ENCODE measurements around a stretch of chr10.

- PRO-cap, result no peak
- RAMPAGE, long total RNA, 3 experiments, result start-site peak on the plus strand in 1 of 3 experiments, at chr10:74464603-74464651 at its widest, 5 reads per replicate
Measured at GRCh38 chr10:74464333-74465316, 313.6 kb downstream of the ADK start.

DNA sequence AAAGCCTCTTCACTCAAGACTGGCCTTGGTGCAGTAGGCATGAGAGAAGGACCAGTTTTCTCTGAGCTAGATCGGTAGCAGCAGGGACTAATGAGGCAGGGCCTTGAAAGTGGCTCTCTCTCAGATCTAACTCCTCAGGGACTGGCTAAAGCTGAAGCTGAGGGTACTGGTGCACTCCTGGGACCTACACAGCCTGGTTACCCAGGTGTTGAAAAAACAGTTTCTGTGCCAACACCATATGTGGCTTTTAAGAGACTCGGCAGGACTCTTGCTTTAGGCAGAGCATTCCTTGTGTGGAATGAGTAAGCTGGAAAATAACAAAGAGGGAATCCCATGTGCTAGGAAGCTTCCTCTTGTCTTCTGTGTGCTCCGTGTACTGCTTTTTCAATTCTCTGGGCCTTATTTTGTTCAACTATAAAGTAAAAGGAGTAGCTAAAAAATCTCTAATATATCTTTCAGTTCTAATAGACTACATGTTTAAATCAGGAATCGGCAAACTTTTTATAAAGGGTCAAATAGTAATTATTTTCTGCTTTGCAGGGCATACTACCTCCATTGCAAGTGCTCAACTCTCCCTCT, 186.2 kb upstream of the KAT6B start:
- PRO-cap, result no peak
- RAMPAGE, long total RNA, 3 experiments, result no peak in any of the 3 experiments

DNA sequence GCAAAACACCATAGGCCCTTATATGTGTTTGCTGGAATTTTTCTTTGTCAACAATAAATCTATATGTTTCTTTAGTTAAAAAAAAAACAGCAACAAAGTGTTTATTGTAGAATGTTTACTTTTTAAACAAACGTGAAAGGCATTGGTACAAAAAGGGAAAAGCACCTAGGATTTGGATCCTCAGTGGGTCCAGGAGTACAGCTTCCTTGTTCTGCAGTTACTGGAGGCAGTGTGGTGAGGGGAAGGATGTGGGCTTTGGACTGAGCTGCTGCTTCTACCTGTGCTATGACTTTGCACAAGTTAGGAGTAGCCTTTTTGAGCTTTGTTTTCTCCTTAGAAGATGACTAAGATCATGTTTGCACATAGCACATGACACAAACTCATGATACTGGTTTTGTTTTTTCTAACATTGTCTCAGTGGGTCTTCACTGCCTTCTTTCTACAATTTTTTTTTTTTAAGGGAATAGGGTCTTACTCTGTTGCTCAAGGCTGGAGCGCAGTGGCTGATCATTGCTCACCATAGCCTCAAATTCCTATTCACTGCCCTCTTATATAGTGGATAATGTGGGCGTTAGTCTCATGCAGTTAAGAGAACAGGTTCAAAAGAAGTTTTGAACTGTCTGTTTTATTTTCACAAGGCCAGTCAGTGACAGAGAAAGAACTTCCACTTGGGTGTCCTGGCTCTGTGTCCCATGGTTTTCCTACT, 71.8 kb downstream of the KAT6B start:
- PRO-cap, result no peak
- RAMPAGE, long total RNA, 3 experiments, result no peak in any of the 3 experiments

DNA sequence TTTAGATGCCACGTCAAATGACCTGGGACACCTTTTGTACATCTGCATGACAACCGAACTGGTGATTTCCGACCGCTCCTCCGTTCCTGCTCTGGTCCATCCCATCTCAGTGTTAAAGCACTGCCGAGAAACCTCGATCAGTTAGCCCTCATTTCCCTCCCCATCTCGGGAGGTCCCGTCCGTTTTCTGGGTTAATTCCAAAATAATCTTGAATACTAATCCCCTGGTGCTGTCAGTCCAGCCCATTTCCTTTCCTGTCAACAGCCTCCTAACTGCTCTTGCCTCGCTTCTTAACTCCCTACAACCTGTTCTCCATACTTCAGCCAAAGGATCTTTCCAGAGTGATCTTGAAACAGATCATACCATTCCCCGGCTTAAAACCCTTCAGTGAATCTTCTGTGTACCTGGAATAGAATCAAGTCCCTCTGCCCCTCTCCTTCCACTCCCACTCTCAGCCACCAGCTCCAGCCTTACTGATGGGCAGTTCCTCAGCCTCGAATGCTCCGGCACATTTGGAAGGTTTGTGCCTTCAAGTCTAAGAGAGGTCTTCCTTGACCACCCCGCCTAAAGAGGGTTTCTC, 38.4 kb downstream of the DUSP29 start:
- PRO-cap, result no peak
- RAMPAGE, long total RNA, 3 experiments, result no peak in any of the 3 experiments

GRCh38 chr10:75043391-75044262, 29.8 kb downstream of the DUSP29 start:
- PRO-cap, result no peak
- RAMPAGE, long total RNA, 3 experiments, result no peak in any of the 3 experiments

GRCh38 chr10:75062362-75062836, 11.0 kb downstream of the DUSP29 start:
- PRO-cap, result no peak
- RAMPAGE, long total RNA, 3 experiments, result no peak in any of the 3 experiments

DNA sequence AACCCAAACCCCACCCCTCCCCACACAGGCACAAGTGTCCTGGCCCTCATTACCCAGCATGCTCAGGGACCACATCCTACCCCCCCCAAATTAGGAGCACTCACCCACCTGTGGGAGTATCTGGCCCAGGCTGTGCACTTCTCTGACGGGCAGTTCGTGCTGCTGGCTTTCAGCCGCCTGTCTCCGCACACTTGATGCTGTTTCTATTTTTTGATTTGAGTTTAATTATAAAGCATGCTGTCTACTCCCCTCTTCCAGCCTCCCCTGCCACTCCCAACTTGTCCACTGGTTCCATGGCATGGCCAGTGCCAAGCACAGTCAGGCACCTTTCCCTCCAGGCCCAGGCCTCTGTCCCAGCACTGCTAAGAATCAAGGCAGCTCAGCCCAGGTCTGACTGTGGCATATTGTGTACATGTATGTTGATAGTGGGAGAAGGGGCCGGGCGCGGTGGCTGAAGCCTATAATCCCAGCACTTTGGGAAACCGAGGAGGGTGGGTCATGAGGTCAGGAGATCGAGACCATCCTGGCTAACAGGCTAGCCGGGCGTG, 2.5 kb upstream of the DUSP13 start:
- PRO-cap, result no peak
- RAMPAGE, long total RNA, 3 experiments, result no peak in any of the 3 experiments

DNA sequence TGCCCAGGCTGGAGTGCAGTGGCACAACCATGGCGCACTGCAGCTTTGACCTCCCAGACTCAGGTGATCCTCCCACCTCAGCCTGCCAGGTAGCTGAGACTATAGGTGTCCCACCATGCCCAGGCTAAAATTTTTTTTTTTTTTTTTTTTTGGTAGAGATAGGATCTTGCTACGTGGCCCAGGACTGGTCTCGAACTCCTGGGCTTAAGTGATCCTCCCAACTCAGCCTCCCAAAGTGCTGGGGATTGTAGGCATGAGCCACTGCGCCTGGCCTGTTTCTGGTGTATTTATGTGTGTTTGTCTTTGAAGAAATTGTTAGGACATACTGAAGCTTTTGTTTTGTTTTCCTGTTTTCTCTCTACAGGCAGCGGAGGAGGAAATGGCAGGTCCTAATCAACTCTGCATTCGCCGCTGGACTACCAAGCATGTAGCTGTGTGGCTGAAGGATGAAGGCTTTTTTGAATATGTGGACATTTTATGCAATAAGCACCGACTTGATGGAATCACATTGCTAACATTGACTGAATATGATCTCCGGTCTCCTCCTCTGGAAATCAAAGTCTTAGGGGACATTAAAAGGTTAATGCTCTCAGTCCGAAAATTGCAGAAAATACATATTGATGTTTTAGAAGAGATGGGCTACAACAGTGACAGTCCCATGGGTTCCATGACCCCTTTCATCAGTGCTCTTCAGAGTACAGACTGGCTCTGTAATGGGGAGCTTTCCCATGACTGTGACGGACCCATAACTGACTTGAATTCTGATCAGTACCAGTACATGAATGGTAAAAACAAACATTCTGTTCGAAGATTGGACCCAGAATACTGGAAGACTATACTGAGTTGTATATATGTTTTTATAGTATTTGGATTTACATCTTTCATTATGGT, 38.9 kb downstream of the SAMD8 start:
- PRO-cap, result no peak
- RAMPAGE, long total RNA, 3 experiments, result no peak in any of the 3 experiments

DNA sequence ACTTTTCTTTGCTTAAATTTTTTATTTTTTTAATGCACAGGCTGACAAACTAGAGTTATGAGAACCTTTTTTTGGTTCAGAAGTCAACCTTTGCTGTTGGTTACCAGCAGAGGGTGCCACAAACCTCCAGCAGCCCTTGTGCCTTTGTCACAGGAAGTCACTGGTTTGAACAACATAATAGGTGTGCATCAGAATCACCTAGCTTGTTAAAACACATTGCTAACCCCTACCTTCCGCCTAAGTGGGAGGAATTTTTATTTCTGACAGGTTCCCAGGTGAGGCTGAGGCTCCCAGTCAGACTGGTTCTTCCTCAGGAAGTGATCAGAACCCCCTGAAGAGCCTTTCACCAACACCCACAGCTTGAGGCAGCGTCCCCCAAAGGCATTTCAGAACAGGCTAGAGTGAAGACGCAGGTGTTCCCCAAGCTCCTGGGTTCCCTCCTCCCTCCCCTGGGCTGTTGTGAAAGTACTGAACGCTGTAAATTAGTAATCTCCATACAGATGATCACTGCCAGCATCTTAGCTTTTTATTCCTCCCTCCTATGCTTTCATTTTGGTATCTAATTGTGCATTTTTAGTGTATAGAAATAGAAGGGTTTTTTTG, 22.5 kb upstream of the VDAC2 start:
- PRO-cap, result no peak
- RAMPAGE, long total RNA, 3 experiments, result no peak in any of the 3 experiments

DNA sequence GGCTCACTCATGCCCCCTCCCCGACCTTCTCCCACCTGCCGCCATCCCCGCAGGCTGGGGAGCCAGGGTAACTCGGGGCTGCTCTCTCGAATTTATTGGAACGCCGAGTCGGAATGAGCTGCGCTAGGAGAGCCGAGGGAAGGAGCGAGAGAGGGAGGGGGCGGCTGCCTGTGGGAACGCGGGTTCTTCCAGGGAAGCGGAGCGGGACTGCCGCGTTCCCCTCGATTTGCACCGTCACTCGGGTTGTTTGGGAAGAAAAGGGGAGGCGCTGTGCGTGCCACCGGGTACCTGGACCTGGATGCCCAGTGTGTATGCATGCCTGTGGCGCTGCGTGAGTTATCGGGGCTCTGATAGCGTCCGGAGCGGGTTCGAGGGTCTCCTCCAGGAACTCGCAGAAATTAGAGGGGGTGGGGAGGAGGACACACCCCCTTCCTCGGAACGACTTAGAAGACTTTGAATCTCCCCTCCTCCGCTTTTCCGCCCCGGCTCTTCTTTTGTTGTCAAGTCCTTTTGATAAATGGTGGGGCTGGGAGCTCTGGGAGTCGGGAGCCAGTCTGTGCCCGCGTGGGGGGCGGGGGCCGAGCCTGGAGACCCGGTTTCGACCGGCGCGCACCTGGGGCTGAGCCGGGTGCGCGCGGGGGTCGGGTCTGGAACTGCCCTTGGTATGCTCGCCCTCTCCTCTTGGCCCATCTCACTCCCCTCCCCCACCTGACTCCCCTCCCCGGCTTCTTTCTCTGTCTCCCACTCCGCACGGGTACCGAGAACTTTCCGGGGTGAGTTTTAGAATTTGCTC, 1.9 kb upstream of the ZNF503 start:
- PRO-cap, result bidirectional peak, plus-strand start at position 95 of the sequence, minus-strand start outside the sequence; bidirectional peak, plus-strand start at position 516 of the sequence, minus-strand start at position 209 of the sequence; unidirectional peak, plus-strand start at position 627 of the sequence; bidirectional peak, plus-strand start outside the sequence, minus-strand start at position 655 of the sequence
- RAMPAGE, long total RNA, 3 experiments, result no peak in any of the 3 experiments

DNA sequence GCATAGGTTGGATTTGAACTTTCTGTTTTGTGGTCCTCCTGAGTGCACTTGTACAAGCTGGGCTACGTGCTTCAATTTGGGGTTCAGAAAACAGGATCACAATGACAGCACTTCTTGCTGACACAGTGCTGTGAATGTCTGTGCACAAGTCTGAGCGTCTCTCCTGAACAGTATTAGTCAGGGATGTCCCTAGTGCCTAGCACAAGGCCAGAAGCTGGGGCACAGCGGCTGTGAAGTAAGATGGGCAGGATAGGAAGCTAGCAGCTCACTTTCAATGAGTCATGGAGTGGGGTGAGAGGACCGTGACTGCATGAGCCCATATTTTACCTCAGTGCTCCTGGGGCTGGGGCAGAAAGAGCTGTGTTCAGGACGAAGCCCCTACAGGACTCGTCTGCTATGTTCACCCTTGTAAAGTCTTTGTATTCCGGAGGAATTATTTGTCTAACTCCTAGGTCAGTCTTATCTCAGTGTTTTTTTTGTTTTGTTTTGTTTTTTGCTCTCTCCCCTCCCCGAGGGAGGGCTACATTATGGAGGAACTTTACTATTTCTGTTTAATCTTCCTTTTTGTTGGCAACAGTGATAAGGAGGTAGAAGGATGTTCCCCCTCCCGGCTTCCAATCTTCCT, 2.9 kb upstream of the LRMDA start:
- PRO-cap, result no peak
- RAMPAGE, long total RNA, 3 experiments, result no peak in any of the 3 experiments

- PRO-cap, result no peak
- RAMPAGE, long total RNA, 3 experiments, result no peak in any of the 3 experiments
Measured at GRCh38 chr10:75450142-75450367, 18.6 kb downstream of the LRMDA start.

DNA sequence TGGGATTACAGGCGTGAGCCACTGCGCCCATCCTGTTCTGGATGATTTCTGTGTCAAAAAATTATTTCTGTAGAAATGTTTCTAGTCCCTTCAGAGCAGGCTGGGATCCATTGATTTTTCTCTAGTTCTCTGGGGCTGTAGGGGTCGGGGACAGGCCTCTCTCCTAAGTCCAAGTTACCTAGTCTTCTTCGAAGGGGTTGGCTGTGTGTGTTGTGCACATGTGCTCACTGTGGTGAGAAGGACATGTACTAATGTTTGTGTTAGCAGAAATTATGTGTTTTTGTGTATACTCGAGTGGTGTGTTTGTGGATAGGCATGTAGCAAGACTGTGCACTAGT, 32.6 kb downstream of the LRMDA start:
- PRO-cap, result no peak
- RAMPAGE, long total RNA, 3 experiments, result no peak in any of the 3 experiments

DNA sequence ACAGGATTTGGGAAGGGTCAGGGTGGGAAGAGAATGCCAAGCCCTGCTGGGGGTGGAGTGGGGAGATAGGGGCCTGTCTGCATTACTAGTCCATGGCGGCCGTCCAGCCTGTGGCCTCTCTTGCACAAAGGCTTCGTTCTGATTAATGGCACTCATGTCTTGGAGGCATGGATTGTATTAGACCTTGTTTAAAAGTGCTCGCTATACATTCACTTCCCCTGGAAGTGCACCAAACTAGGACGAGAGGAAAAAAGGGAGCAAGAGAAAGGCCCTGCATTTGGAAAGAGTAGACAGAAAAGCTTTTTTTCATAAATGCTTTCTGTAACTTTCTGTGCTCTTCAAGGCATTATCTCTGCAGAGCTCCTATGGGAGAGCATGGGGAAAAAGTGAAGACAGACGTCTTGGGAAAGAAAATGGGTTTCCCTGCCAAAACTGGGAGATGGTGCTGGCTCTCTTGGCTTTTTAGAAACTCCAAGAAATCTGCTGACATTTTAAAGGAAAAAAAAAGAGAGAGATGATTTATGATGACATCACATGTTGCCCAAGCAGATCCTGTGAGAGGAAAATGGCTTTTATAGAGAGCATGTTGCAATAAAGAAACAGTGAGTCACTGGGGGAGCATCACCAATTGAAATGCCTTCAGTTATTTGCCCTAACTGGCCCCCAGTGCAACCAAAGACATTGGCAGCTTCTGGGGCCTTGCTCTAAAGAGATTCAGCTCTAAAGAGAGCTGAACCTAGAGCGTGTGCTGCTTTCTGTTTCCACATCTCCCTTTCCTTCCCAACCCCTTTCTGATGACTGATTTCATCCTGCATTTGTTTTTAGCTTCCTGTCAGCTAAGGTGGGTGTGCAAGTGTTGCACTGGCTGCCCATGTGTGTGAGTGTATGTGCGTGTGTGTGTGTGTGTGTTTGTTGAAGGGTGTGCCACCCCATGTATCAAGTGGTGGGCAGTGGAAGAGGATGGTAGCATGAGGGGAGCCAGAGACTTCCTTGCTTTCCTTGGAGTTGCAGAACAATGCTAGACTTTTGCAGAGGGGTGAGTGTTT, 37.6 kb downstream of the LRMDA start:
- PRO-cap, result unidirectional peak, minus-strand start at position 464 of the sequence
- RAMPAGE, long total RNA, 3 experiments, result no peak in any of the 3 experiments

GRCh38 chr10:75470571-75471308, 39.3 kb downstream of the LRMDA start:
- PRO-cap, result no peak
- RAMPAGE, long total RNA, 3 experiments, result no peak in any of the 3 experiments

DNA sequence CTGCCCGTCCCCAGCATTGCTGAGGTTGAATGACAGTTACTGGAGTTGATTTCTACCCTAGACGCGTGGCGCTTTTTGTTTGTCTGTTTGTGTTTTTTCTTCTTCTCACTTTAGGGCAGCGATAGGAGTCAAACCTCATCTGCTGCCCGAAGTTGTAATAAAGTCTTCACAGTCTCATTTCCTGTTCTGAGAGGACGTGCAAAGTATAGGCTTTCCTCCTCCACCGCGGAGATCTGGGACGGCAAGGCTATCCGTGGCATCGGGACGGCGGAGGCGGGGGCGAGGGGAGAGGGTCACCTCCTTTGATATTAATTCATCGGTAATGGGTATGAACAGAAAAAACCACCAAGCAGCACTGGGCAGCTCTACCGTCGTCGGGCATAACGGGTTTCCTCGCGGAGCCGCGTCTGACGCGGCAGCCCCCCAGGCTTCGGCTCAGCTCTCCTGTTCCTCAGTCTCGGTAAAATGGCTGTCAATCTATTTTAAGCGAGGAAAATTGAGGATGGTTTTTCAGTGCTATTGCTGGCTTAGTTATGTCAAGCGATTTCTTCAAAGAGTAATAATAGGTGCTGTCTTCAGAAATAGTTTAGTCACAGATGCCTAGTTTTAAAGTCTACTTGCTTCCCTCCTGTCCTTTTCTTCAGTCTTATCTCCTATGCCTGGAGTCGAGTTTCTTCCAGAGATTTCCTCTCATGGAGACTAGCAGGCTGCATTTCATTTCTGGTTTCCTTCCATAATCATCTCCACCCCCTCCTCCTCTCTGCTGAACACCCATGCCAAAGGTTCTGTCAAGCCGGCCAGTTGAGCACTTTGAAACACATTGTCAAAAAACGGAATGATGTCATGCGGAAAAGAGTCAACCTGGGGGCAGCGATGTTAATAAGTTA, 161.1 kb downstream of the LRMDA start:
- PRO-cap, result no peak
- RAMPAGE, long total RNA, 3 experiments, result no peak in any of the 3 experiments

- PRO-cap, result no peak
- RAMPAGE, long total RNA, 3 experiments, result no peak in any of the 3 experiments
Measured at GRCh38 chr10:76024567-76025261, 593.3 kb downstream of the LRMDA start.

- PRO-cap, result no peak
- RAMPAGE, long total RNA, 3 experiments, result no peak in any of the 3 experiments
Measured at GRCh38 chr10:76168034-76168628, 736.7 kb downstream of the LRMDA start.

- PRO-cap, result unidirectional peak, plus-strand start at chr10:76543959
- RAMPAGE, long total RNA, 3 experiments, result no peak in any of the 3 experiments
Measured at GRCh38 chr10:76543713-76544100, 1093.9 kb downstream of the KCNMA1 start.

- PRO-cap, result no peak
- RAMPAGE, long total RNA, 3 experiments, result no peak in any of the 3 experiments
Measured at GRCh38 chr10:77037432-77037698, 600.2 kb downstream of the KCNMA1 start.